ENCODE results near the gene CEACAM6.

DNA sequence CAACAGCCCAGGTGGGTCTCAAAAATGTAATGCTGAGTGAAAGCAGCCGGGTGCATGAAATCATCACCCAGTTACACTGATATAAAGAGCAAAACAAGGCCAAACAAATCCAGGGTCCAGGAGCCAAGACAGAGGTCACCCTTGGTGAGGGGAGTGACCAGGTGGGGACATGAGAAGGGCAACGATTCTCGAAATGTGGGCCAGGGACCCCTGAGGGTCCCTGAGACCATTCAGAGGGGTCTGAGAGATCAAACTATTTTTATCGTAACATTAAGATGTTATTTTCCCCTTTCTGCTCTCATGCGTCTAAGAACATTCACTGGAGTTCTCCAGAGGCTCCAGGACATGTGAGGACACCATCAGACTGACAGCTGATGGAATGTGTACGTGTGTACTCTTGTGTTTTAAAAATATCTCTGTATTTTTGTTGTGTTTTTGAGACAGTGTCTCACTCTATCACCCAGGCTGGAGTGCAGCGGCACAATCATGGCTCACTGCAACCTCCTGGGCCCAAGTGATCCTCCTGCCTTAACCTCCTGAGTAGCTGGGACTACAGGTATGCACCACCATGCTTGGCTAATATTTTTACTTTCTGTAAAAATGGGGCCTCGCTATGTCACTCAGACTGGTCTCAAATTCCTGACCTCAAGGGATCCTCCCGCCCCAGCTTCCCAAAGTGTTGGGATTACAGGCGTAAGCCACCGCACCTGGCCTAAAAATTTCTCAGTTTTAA lies 10.5 kb downstream of the COQ8B start:
- RRBS: no CpG with 5 or more reads among the region's 11 CpGs

- RRBS: no CpG with 5 or more reads among the region's 7 CpGs
Observed at GRCh38 chr19:40714494-40714911, 2.2 kb downstream of the COQ8B start.

GRCh38 chr19:40722150-40722670 lies 5.3 kb downstream of the ITPKC start:
- RRBS: no CpG with 5 or more reads among the region's 7 CpGs

DNA sequence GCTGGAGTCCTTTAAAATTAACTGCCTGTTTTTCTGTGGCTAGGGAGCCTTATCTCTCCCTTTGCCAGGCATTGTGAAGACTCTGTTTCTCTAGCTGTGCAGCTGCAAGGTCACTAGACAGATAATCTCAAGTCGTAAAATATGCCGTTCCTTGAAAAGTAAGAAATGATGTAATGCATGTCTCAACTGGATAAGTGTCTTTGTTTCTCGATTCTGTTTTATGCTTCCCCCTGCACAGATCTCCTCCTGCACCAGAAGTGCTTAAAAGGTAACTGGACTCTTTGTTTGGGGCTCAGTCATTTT lies 14.3 kb upstream of the CYP2A6 start:
- RRBS: no CpG with 5 or more reads among the region's 3 CpGs

DNA sequence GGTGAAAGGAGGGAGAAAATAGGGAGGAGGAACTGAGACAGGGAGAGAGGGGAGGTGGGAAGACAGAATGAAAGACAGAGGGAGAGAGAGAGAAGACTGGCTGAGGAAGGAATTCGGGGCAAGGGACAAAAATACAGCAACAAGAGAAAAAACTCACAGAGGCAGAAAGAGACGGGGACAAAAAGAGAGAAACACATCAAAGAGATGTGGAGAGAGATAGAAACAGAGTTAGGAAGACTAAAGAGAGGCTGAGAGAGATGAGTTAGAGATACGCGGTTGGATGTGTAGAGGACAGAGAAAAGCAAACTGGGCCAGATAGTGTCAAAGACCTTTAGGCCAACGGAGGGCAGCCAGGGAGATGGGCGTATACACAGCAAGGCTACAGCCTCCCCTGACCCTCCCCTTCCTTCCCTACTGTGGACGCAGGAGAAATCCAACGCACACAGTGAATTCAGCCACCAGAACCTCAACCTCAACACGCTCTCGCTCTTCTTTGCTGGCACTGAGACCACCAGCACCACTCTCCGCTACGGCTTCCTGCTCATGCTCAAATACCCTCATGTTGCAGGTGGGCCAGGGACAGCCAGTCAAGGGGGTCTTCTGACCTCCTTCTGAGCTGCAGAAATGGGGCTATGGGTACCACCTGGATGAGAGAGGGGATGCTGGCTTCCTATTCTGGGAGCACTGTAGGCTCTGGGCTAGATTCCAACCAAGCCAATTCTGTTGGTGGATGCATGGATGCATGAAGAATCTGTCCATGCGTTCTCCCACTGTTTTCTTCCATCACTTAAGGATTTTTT lies 18.7 kb downstream of the CYP2B6 start:
- RRBS: no CpG with 5 or more reads among the region's 13 CpGs

DNA sequence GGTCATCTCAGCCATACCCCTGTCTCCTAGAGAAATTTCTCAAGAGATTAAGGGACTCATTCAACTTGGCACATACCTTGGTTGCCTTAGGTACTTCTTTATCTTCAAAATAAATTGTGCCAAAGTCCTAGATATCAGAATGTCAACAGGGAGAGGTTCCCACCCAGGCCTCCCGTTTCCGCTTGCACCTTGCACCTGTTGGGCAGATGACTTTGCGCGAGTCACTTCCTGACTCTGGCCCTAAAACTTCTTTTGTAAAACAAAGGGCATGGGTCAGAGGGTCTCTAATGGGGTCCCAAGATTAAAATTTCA lies 25.9 kb upstream of the CYP2S1 start:
- RRBS: no CpG with 5 or more reads among the region's 4 CpGs

- RRBS: no CpG with 5 or more reads among the region's 4 CpGs
Observed at GRCh38 chr19:41295034-41295655, 14.8 kb upstream of the CCDC97 start.

DNA sequence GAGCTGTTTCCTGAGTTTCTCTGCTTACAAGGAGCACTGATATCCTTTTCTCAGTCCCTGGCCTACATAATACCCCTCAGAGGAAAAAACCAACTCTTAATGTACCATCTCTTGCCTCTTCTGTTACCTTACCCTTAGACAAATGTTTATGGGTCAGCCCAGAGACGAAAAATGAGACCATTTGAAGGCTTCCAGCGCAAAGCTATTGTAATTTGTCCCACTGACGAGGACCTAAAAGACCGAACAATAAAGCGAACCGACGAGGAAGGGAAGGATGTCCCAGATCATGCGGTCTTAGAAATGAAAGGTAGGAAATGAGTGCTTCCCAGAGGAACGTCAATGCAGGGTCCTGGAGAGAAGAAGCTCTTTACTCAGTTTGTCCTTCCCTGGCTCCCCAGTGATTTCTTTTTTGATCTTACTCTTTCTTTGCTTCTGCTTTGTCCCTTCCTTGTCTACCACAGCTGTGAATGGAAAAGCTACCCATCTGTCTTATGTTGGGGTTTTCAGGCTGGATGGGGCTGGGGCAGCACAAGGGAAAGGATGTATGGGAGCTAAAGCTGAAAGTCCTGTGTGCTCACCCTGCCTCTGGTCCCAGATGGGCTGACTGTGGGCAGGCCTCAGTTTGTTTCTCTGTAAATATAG lies 8.5 kb upstream of the CCDC97 start:
- RRBS: no CpG with 5 or more reads among the region's 9 CpGs

- RRBS: no CpG with 5 or more reads among the region's 8 CpGs
Observed at GRCh38 chr19:41305427-41306022, 4.4 kb upstream of the CCDC97 start.

DNA sequence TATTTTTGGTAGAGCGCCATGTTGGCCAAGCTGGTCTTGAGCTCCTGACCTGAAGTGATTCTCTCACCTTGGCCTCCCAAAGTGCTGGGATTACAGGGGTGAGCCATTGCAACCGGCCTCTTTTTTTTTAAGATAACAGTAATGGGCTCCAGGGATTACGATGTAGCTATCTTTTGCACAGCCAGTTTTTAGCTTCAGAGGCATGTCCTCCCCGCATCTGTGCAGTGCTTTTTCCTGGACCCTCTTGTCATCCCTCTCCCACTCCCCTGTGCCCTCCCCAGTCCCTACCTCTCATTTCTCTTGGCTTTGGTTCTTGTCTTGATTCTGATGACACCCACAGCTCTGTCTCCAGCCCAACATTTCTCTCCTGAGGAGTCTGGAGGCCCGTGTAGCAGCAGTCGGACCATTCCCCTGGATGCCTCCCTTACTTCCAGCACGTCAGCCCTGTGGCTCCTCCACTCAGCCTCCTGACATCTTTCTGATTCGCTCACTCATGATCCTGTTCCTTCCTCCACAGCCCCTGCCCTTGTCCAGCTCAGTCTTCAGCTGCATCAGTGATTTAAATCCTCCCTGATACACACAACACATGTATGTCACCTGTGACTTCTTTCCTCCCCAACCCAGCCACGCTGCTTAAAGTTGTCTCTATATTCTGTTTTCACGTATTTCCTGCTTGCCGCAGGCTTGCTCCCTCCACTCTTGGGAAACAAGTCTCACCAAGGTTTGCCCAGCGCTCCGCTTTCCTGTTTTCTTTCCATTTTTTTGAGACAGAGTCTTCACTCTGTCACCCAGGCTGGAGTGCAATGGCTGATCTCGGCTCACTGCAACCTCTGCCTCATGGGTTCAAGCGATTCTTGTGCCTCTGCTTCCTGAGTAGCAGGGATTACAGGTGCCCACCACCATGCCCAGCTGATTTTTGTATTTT lies 3.2 kb downstream of the CCDC97 start:
- RRBS: no CpG with 5 or more reads among the region's 15 CpGs

DNA sequence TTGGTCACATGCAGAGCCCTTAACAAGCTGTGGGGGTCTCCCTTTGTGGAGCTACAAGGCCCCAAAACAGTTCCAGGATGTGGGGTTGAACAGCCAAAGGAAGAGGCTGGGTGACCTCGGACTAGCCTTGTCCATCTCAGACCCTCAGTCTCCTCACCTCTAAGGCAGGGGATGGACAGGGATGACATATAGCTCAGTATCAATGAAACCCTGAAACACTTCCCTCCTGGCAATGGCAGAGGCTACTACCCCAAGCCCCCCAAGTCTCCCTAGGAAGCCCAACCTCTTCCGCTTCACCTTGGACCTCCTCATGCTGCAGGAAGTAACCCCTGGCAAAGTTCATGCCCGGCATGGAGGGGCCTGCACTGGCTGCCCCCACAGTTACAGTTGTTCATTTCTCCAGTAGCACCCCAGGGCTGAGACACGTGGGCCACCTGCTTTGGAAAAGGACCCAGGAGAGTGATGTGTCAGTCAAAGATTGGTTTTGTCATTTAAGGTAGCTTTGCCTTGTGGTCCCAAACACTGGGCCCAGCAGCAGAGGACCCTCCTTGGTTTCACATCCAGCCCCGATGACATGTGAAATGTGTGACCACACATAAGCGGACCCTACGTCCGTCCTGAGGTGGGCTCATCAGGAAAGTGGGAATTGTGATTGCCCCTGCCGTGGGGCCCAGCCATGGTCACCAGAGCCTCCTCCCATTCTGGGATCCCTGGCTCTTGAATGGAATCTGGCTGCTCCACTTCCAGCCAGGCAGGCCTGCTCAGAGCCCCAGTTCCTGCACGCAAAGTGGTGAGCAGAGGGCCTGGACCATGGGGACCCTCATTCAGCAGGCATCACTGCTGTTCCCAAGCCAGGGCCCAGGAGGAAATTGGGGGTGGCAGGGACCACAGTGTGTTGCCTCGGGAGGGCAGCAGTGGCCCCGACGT lies 10.8 kb downstream of the CCDC97 start:
- RRBS: no CpG with 5 or more reads among the region's 13 CpGs

DNA sequence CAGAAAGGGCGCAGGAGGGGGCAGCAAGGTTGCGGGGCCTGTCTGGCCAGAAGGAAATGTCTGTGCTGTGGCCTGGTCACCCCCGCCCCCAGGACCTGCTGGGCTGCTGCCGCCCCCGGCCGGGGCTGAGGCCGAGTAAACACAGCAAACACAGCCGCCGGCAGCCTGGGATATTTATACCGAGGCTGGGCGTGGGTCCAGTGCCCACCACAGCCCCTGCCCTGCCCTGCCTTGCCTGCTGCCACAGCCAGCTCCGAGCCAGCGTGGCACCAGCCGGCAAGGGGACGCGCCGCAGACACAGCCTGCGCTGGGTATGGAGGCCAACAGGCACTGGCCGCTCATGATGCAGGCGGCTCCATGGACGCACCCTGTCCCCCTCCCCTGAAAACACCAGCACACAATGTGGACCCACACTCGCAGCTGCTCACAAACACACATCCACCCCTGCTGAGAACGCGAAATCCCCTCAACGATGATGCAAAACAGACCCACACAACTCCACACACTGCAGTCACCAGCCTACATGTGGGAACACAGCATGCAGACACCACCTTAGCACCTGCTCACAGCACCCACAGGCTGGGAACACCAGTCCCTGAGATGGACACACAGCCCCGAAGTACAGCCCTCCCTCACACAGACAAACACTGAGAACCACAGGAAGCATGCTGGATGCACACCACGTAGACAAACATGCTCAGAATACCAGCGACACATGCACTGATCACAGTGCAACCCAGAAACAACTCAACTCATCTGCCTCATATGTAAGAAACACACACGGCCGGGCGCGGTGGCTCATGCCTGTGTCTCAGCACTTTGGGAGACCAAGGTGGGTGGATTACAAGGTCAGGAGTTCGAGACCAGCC lies 16.1 kb downstream of the CCDC97 start:
- RRBS: no CpG with 5 or more reads among the region's 33 CpGs

- RRBS: no CpG with 5 or more reads among the region's 43 CpGs
Observed at GRCh38 chr19:41330658-41331475, 20.9 kb downstream of the CCDC97 start.

- RRBS: no CpG with 5 or more reads among the region's 9 CpGs
Observed at GRCh38 chr19:41364917-41365334, 977 bp upstream of the B9D2 start.

DNA sequence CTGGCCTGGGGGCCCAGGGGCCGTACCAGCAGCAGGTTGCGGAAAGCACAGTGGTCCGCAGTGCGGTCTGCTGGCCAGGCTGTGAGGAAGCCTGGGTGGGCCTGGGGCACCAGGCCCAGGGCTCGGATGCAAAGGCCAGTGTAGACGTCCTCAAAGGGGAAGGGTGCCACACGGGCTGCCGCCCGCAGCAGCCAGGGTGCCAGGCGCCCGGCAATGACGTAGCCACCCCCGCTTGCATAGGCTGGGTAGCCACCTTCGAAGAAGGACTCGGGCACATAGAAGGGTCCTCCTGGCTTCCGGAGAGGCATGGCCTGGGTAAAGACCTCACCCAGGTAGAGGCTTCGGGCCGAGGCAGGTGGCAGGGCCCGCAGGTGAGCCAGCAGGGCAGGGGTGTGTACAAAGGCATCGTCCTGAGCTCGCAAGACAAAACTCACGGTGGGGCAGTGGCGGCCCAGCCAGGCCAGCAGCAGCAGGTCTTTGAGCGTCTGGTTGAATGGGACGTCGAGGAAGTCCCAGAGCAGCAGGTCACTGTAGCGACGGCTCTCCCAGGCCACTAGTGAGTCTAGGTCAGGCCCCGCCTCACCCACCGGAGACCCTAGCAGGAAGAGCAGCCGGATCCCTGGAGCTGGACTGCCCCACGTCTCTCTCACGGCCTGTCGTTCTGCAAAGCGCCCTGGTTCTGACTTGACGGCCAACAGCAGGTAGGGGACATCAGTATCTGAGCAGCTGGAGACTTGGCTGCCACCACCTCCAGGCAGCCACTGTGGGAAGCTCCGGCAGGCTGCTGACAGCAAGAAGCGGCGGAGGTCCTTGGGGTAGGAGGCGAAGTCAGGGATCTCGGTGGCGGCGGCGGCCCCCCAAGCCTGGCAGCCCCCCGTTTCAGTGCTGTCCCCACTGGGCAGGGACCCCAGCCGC lies 1.3 kb downstream of the B3GNT8 start:
- RRBS: 96% methylated on average over 5 of the region's 46 CpGs

DNA sequence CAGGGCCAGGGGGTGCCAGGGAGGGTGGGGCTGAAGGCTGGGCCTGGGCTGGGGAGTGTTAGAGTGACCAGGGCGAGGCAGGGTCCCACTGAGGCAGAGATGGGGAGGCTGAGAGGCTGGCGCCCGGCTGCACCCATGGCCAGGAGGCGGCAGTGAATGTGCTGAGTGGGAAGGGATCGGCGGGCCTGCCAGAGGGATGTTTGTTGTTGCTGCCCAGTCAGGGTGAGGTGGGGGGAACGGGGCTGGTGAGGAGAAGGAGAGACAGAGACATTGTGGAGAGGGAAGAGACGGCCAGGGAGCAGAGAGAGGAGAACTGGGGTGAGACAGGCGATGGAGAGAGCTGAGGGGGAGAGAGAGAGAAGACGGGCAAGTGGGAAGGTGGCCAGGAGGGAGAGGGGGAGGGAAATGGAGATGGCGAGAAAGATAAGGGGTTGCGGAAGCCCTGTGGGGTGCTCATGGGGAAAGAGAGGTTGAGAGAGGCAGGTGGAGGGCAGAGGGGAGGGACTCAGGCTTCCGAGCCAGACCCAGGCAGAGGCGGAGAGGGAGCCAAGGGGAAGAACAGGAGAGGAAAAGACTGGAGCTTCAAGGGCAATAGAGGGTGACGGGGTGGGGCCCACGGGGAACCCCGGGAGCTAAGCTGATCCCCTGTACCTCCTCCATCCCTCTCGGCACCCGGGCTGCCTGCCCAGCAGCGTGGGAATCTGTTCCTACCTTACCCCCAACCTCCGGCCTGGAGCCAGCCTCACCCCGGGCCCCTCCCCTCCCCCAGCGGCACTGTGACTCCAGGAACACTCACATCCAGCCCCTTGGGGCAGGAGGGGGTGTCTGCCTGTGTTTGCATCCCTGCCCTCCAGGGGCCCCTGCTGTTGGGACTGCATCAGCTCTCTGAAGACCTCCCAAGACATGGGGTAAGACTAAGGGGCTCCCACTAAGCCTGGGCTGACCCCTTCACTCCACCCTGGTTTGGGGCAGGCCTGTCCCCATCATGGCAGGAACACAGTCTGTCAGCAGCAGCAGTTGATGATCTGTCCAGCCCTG lies 784 bp upstream of the B3GNT8 start:
- RRBS: 4% methylated on average over 4 of the region's 23 CpGs

- RRBS: no CpG with 5 or more reads among the region's 8 CpGs
Observed at GRCh38 chr19:41546228-41546850, 29.6 kb upstream of the CEACAM21 start.

DNA sequence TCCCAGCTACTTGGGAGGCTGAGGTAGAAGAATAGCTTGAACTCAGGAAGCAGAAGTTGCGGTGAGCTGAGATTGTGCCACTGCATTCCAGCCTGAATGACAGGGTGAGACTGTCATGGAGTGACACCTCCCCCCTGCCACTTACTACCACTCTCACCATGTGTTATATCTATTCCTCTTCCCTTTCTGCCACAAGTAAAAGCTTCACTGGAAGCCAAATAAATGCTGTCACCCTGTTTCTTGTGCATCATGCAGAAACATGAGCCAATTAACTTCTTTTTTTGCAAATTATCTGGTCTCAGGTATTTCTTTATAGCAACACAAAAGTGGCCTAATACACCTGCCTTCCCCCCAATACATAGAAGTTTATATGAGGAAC lies 10.7 kb upstream of the CEACAM4 start:
- RRBS: no CpG with 5 or more reads among the region's 1 CpG

GRCh38 chr19:41755143-41755955 lies at the start of gene CEACAM6:
Gene CEACAM6 (plus strand): TSS chr19:41755530.
- RRBS: no CpG with 5 or more reads among the region's 7 CpGs

GRCh38 chr19:41775306-41775877 lies 20.1 kb downstream of the CEACAM6 start:
- RRBS: no CpG with 5 or more reads among the region's 2 CpGs